ENCODE measurements around a stretch of chr9.

DNA sequence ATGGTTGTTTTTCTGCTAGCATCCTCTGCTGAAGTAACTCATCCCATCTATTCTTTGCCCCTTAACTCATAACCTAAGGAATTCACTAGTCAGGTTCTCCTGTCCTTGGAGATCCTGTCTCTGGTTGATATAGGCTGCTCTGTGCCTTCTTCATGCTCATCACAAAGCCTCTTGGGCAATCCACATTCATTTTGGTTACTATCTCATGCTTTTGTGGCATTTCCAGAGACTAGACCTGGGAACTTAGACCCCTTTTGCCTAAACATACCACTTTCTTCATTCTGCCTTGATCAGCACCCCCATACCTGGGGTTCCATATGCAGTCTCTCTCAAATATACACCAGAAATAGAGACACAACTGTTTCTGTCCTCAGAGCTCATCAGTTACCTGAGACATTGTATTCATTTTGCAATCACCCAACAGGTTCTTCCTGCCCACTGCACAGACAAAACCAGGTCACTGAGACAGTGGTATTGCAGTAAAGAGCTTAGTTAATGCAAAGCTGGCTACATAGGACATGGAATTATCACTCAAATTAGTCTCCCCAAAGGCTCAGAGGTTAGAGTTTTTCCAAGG, 40.7 kb downstream of the KCNV2 start:
- PRO-cap = no peak

GRCh38 chr9:2817820-2818349, 26.0 kb downstream of the PUM3 start:
- PRO-cap = no peak

DNA sequence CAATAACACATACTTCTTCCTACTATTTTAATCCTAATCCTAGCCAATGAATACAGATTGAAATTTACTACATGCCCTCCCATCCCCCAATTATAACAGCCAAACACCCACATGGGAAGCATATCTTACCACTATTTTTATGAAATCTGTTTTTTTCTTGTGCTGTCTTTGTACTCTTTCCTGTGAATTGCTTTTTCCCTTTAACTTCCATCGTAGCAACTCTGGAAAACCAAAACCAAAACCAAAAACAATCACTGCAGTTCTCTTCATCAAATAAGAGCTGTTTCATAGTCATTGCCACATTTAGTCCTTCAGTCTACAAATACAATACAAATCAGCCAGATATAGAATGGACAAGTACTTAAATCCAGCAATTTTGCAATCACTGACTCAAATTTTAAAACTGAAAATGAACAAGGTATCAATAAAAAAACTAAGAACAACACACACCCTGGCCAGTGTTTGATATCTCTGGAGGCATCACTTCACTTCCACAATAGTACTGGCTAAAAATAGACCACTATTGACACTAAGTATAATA, 5.5 kb downstream of the PUM3 start:
- PRO-cap = no peak

DNA sequence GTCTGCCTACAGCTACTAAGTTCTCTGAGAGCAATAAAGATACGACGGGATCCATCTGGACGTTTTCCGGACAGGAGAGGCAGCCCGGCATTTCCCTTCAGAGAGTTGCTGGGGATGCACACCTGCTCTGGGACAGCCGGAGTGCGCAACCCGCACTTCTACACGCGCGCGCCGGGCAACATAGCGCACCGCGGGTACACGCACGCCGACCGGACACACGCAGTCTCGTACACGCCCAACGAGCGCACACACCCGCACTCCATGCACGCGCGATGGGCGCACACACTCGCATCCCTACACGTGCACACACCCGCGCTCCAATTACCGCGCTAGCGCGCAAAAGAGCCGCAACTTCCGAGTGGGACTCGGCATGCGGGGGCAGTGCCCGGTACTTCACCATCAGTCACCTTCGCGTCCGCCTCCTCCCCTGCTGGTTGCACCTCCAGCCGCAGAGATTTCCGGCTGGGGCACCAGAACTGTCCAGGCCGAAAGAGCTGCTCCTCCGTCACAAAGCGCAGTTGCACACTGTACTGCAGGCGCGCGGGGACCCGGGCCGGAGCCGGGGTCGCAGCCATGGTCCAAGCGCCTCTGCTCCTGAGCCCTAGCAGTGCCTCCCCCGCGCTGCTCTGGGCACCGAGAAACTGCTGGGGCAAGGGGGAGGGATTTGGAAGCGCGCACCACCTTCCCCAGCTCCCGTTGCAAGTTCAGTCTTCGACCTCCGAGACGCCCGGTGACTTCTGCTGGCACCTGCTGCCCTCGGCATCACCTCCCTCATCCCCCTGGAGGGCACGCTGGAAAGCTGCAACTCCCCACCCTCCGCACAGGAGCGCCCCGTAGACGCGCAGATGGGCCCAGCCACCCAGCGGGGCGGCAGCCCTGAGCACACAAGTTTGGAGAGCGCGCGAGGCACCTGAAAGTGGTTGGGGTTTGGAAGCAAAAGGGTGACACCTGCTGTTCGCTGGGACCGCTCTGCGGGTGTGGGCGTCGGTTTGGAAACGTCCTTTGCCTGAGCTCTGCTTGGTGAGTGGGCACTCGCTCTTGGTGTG, 337.3 kb upstream of the PUM3 start:
- PRO-cap = no peak

GRCh38 chr9:3337487-3337973, 188.3 kb downstream of the RFX3 start:
- PRO-cap = no peak

GRCh38 chr9:3398044-3398628, 127.7 kb downstream of the RFX3 start:
- PRO-cap = no peak

DNA sequence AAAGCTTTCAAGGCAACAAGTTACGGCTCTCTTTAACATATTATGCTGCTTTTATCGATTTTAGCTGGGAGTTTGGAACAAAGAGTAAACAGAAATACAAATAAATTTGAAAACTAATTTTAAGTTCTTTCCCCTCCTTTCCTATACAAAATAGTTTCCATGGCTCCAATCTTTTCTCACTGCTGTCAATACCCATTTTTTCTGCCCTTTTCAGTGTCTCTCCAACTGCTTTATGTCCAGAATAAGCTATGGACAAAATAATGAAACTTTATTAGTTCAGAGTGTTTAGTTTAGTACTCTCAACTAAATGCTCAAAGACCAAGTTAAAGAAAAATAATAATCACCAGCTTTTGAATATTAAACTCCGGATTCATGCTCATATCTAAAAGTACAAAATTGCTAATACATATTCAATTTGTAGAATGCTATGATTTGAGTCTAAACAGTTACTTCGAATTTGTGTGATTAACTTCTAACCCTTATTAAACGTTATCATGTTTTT, 39.4 kb downstream of the RFX3 start:
- PRO-cap = no peak

GRCh38 chr9:3527212-3527614, 1.4 kb upstream of the RFX3 start:
- PRO-cap = no peak

GRCh38 chr9:3721864-3722210, 196.0 kb upstream of the RFX3 start:
- PRO-cap = no peak

DNA sequence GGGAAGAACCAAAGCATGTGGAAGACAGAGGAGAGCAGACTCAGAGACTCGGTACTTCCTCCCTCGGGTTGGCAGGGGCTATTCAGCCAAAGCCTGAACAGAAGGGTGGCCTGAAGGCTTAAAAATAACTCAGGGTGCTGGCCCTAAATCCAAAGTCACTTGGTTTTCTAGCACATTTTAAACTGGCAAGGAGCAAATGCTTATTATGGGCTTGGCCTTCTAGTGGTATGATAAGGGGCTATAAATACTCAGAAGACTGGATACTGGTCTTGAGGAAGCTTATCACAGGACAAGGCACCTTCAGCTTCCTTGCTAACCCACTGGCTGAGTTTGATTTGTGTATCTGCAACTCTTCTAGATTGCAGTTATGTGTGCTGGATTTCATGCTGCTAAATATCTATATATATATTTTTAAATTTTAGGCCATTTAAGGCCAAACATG, 206.5 kb downstream of the GLIS3 start:
- PRO-cap = no peak

DNA sequence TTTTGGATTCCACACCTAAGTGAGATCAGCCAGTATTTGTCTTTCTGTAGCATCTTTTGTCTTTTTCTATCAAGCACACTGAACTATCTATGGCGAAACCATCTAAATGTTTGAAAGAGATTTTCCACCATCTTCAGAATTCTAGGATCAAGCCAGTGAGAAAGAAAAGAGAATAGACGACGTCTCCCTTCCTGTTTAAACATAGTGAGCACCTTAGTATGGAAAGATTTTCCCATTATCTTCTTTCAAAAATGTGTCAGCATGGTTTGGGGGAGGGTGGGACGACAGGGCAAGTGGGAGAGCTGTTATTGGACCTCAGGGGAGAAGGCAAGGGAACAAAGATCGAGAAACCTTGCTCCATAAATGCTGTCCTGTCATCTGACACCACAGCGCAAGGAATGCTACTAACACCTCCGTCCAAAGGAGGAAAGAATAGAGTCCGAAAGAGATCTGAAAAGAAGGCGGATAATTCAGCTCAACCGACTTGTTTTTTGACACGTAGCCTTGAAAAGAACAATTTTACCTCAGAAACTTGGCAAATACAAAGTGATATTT, 156.0 kb downstream of the GLIS3 start:
- PRO-cap = no peak

DNA sequence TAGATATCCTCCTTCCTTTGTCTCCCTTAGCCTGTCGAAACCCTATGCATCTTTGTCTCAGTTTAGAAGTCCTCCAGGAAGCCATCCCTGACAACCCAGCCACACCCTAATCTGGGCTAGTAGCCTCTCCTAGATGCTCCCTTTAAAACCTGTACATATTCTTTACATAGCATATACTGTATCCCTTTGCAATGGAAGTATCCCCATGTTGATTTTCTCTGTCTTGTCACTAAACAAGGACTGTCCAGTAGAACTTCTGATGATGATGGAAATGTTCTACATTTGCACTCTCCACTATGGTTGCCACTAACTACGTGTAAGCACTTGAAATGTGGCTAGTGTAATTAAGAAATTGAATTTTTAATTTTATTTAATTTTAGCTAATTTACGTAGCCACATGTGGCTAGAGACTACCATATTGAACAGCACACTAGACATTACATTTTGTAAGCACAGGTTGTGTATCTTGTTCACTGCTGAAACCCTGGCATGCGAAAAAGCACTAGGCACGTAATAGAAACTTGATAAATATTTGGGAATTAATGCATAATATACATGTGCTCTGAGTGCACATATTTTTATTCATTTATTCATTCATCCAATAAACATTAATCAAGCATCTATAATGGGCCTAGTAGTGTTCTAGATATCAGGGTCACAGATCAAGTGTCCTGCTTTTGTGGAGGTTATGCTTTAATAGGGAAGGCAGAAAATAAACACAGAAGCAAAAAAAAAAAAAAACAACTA, 86.5 kb downstream of the GLIS3 start:
- PRO-cap = no peak

GRCh38 chr9:4490719-4491060, 422 bp downstream of the SLC1A1 start:
- PRO-cap = no peak

DNA sequence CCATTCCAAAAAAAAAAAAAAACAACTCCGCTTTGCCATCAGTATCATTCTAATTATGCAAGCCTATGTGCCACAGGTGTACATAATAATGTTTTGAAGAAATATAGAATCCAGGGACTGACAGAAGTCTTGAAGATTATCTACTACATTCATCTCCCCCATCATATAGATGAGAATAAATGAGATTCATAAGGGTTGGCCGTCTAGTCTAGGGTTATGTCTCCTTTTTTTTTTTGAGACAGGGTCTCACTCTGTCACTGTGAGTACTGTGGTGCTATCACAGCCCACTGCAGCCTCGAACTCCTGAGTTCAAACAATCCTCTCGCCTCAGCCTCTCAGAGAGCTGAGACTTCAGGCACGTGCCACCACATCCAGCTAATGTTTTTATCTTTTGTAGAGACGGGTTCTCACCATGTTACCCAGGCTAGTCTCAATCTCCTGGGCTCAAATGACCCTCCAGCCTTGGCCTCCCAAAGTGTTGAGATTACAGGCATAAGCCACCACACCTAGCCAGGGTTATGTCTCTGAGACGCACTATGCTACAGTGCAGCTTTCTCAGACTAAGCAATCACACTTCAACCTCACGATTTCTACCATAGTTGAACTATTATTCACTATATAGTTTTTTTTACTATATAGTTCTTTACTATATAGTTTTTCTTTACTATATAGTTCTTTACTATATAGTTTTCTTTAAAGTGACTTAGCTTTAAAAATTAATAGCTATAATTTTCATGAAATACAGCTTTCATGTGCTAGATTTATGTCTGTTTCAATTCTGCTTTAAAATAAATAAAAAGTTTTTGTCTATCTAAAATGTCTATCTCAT, 4.3 kb downstream of the AK3 start:
- PRO-cap = no peak

GRCh38 chr9:4822061-4822454, 29.3 kb downstream of the RCL1 start:
- PRO-cap = no peak

DNA sequence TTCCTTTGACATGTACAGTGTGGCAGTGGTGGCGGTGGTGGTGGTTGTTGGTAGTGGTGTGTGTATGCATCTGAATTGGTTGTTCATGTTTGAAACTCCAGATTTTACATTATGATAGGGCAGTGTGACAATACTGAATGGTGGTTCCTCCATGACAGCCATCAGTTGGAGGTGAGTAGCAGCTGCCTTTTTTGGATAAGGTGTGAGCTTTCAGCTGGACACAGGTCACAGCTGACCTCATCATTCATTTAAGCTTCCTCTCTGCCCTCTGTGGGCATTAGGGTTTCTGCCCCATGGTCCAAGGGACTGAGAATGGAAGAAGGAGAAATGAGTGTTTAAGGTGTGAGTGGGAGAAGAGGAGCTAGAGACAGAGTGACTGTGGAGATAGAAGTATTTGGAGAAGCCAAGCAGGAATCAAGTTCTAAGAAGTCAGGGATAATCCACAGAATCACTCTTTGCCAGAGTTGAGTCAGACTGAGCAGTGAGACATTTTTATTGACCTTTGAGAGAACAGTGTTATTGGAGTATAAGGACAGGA, 37.0 kb downstream of the RCL1 start:
- PRO-cap = no peak

DNA sequence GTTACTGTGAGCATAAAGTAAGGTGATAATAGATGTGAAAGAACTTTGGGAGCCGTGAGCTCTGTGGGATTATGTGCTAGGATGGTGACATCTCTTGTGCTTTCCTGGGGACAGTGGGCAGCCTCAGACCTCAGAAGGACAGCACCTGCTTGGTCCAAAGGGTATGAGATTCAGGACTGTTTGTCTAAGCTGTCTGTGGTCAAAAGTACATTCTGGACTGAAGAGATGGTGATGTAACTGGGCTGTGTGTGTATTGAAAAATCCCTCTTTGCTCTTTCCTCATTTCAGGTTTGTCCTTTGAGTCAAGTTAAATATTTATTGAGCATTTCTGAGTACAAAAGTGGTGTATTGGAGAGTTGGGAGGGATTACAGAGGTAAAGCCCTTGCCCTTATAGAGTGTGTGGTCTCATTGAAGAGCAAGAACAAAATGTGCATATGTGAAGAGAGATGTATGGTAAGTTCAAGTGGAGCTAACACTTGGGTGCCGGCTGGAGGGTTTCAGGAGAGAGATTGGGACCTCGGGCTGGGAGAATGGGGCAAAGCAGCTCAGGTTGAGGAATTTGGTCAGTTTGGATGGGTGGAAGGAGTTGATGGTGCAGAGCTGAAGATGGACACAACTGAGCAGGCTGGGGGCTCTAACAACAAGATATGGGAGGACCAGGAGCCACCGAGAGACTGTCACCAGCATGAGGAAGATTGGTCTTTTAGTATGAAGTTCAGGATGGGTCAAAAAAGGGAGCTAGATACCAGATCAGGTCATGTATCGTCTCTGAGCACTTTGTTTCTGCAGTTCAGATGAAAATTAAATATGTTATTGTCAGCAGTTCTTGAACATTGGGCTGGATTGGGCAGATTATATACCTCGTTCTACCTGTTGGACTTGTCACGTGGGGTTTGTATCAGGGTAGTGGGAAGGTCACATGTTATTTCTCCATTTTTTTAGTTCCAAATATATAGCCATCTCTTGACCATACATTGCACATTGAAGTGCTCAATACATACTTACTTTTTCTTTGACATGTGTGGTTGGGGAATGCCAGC, 47.0 kb downstream of the RCL1 start:
- PRO-cap = no peak

DNA sequence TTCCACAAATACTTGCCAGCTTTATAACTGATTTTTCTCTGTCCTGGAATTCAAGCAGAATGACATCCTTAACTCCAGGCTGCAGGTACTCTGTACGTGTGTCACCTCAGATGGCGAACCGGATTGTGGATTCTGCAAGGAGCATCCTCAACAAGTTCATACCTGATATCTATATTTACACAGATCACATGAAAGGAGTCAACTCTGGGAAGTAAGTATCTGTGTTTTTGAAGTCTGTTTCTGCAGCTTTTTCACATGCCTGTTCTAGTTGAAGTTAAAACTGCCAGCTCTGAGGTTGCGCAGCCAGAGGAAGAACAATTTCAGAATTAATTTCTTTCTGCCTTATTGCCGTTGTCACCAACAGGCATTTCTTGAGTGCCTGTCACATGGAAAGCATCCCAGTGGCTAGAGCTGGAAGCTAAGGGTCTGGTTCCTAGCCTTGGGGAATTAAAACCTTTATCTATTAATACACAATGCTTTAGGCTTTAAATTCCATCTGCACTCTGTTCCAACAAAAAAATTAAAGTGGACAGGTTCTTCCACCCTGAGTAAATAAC, 48.5 kb downstream of the RCL1 start:
- PRO-cap = no peak

DNA sequence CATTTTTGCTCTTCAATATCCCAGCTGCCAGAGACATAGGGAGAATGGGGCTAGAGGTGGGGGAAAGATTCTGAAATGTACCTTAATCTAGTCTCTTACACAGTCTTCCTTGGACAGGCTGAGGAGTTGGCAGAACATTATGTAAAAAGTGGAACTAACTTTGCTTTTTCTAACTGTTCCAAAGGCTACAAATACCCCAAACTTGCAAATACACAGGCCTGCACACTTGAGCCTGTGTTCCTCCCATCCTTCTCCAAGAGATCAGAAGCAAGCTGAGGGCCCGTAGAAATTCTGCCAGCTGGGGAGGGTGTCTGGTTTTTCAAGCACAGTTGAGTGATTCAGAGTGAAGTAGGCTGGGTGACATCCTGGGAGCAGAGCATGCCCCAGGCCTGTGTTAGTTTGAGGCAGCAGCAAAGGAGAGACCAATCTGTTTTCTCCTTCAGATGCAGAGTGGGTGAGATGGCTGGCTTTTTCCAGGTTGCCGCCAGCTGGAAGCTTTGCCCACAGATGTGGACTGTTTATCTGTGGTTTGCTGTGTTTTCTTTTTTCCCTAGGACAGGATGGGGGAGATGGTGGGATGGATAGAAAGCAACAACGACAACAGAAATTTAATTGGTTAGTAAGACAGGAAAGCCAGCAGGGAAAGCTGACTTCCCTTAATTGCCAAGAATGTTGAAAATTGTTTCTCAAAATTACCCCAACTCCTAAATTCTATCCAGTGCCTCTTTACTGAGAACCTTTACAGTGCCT, 63.1 kb downstream of the RCL1 start:
- PRO-cap = no peak

- PRO-cap = no peak
These were observed 73.4 kb downstream of the INSL6 start for GRCh38 chr9:5111907-5112561.